Brain (tissue), 1 donor: ENCODE data around the gene RXFP4.

DNA sequence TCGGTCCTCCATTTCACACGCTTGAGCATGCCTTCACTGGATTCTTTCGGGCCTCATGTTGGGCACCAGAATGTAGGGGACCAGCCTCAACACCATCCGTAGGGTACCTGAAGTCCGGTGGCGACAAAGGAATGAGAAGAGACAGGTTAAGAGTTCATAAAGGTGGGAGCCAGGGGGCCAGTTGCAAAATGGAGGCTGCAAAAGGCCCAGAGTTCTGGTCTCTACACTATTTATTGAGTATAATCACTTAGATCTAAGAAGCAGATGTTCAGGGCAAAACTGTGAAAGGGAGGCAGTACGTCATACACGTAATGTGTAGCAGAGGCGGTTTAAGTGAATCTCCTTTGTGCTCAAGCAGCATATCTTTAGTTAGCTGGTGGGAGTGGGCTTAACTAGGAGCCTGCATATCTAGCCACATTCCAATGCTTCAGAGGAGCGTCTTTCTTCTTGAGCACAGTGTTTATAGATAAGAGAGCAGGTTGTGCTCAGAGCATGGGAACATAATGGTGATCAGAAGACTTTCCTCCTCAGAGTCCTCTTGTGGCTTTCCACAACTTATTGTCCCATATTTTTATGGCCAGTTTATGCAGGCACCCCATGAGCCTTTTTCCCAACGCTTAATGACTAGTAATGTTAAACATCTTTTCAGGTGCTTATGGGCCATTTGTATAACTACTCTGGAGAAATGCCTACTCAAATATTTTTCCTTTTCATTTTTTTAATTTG is 10.2 kb downstream of the DAP3 start:
- RRBS: no CpG with 5 or more reads among the region's 11 CpGs

GRCh38 chr1:155746008-155746464 is 57.1 kb downstream of the DAP3 start:
- RRBS: no CpG with 5 or more reads among the region's 28 CpGs

GRCh38 chr1:155893566-155894163 is 17.5 kb downstream of the RIT1 start:
- RRBS: no CpG with 5 or more reads among the region's 9 CpGs

DNA sequence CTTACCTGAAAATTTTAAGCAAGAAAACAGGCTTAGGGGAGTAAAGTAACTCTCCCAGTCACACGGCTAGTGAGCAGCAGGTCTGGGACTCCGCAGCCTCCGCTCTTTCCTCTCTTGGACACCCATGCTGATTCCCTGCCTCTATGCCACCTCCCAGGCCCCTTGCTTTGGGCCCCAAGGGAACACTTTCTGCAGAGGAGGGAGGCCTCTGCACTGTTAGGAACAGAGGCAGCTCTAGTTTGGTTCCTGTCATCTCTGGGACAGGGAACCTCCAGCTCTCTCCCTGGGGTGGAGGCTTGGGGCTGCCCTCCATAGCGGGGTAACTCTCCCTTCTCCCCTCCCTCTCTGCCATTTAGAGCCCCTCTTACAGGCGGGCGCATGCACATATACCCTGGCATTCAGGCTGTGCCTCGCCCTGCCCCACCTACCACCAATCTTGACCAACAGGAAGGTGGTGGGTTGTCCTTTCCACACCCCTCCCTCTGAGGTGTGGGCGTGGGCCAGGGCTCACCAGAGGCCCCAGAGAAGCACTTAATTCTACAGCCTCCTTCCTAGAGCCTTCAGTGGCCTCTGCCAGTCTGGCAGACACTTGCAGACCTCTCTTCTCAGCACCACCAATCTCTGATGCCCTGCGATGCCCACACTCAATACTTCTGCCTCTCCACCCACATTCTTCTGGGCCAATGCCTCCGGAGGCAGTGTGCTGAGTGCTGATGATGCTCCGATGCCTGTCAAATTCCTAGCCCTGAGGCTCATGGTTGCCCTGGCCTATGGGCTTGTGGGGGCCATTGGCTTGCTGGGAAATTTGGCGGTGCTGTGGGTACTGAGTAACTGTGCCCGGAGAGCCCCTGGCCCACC is at the start of gene RXFP4:
Gene RXFP4, plus strand, starts transcription at position 563 of the 858 bp plus-strand sequence.
- RRBS: no CpG with 5 or more reads among the region's 13 CpGs

DNA sequence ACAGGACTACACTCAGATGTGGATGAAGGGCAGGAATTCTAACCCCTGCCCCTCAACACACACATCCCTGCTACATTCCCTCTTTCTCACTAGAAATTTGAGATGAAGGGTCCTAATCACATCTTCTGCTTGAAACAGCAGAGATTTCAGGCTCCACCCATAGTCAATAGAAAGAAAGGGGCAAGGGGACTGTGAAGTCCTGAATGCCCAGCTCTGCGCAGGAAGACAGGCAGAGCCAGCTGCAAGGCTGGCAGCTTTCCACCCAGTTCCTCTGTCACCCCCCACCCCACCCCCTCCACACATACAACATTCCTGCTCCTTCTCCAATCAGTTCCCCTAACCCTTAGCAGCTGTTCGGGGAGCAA is 9.8 kb downstream of the ARHGEF2 start:
- RRBS: no CpG with 5 or more reads among the region's 2 CpGs

DNA sequence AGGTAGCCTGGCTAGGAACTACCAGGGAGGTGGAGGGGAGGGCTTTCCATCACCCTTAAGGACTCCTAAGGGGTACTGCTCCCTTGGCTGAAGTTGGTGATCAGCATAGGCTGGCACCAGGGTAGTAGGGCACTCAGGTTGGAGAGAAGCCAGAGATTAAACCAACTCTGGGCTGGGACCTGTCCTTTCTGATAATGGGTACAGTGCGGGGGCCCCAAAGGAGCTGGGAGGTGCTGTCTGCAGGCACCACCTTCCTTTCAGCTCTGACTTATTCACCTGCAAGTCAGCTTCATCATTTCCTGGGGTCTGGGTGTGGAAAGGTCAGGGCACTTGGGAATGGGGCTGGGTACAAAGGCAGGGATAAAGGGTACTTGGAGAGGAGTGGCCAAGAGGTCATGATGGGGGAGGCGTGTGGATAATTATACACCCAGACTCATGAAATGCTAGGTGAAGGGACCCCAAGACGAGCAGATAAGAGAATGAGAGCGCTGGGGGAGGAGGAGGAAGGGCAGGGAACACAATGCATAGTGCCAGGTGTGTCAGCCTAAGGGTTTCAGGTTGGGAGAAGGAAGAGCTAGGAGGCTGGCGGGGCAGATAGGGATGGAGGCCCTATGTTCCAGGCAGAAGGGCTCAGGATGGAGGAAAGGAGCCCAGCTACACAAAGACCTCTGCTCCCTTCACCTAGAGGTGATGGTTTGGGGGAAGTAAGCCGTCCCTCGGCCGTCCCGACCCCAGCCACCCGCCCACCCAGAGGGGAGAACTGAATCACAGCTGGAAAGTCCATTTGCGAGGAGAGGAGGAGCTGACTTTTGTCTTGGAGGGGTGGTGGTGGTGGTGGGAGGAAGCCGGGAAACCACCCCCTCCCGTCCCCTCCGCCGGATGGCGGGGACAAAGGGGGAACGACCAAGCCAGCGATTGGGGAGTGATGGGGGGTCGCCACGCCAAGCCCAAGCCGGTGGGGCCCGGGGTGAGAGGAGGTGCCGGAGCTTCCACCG is 1.0 kb downstream of the ARHGEF2 start:
- RRBS: 2% methylated on average over 8 of the region's 24 CpGs

DNA sequence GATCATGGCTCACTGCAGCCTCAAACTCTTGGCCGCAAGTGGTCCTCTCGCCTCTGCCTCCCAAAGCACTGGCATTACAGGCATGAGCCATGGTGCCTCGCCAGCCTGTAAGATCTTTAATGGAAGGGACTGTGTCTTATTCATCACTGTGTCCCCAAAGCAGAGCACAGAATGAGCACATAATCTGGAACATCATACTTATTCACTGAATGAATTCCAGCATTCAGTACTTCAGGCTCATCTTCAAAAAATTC is 9.6 kb downstream of the SSR2 start:
- RRBS: no CpG with 5 or more reads among the region's 3 CpGs

DNA sequence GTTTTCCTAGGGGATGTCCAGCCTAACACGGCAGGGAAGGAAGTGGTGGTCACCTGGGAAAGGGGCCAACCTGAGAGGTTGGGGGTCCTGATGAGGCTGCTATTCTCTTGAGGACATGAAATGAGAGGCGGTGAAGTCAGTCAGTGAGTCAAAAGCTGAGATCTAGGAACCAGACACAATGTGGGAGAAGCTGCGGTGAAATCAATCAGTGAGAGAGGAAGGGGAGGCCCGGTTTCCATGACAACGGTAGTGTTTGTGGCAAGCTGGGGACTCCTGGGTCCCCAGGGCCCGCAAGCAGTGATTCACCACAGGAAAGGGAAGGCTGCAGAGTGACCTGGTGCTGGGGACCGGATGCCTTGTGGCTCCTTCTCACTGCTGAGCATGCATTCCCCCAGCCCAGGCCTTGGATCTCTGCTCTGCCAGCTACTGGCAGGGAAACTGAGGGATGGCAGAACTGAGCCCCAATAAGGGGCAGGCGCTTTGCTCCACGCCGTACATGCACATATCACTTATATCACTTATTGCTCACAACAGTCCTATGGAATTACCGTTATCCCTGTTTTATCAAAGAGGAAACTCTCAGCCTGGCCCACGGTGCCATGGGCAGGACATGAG is 14.8 kb upstream of the MEX3A start:
- RRBS: 100% methylated on average over 1 of the region's 12 CpGs

DNA sequence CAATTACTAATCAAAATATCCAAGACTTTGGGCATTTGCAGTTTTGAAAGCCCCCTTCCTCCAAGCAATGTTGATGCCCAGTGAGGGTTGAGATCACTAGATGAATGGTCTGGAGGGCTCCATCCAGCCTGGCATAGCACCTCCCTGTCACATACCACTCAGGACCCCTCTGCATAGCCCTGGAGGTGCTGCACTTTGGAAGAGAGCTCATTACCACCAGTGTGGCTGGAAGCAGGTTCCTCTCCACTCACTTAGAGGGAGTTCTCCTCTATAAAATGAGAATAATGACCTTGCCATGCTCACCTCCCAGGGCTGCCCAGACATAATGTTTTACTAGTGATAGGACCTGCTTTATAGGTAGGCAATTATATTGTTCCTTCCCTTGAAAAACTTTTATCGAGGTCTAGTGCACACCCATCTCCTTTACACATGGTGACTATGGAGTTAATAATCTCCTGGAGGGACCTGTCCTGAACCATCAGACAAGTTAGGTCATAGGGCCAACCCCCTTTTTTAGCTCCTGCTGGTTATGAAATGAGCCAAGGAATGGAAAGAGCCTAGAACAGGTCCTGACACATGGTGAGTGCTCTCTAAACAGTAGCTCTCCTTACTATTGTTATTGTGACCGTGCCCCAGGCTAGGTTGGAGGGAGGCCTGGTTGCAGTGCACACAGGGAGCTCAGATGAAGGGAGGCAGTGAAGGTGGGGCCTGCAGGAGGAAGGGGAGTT is 14.4 kb upstream of the LMNA start:
- RRBS: no CpG with 5 or more reads among the region's 2 CpGs

DNA sequence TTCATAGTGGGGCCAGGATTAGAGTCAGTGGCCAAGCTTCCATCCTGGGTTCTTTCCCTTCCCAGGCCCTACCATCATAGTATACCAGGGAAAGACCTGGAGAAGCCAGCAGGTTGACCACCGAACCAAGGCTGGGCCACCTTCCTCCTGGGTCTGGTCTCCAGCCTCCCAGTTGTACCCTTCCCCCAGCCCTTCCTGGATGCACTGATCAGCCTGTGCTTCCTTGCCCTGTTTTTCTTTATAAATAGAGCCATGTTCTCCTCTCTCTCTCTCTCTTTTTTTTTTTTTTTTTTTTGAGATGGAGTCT is 18.0 kb downstream of the LMNA start:
- RRBS: no CpG with 5 or more reads among the region's 1 CpG

- RRBS: no CpG with 5 or more reads among the region's 20 CpGs
Measured at GRCh38 chr1:156134695-156135648, 18.4 kb upstream of the SEMA4A start.

DNA sequence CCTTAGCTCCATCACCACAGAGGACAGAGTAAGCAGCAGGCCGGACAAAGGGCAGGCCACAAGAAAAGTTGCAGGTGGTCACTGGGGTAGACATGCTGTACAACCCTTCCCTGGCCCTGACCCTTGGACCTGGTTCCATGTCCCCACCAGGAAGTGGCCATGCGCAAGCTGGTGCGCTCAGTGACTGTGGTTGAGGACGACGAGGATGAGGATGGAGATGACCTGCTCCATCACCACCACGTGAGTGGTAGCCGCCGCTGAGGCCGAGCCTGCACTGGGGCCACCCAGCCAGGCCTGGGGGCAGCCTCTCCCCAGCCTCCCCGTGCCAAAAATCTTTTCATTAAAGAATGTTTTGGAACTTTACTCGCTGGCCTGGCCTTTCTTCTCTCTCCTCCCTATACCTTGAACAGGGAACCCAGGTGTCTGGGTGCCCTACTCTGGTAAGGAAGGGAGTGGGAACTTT is 15.8 kb upstream of the SEMA4A start:
- RRBS: 73% methylated on average over 1 of the region's 11 CpGs

GRCh38 chr1:156146312-156147217 is 6.8 kb upstream of the SEMA4A start:
- RRBS: no CpG with 5 or more reads among the region's 14 CpGs

DNA sequence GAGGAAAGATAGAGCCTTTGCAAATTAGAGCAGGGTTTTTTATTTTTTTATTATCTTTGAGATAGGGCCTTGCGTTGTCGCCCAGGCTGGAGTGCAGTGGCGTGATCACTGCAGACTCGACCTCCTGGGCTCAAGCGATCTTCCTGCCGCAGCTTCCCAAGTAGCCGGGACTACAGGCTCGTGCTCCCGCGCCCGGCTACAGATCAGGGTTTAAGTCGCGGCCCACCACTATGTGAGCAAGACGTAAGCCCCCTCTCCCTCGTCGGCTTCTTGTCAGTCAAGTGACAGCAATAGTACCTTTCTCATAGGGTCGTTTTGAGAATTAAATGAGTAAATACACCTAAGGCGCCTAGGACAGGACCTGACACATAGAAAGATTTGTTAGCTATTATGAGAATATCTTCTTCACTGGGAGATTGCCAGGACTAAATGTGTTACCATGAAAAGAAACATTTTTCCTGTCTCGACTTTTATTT is 663 bp downstream of the PMF1 start:
- RRBS: no CpG with 5 or more reads among the region's 19 CpGs

GRCh38 chr1:156238791-156238990 is 3.3 kb upstream of the BGLAP start:
- RRBS: no CpG with 5 or more reads among the region's 4 CpGs

GRCh38 chr1:156245683-156246430 is 2.0 kb downstream of the PAQR6 start:
- RRBS: 12% methylated on average over 5 of the region's 59 CpGs

DNA sequence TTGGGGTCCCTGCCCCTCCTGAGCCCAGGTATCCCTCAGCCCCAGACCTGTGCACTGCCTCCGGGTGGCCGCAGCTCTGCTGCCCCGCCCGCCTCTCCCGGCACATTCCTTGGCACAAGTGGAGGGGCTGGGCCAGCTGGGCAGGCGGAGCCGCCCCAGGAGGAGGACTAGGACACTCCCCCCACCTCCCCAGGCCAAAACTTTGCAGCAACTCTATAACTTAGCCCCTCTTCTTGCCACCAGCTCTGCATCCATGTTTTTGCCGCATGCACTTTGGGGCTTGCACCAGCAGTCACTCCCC is 608 bp downstream of the PAQR6 start:
- RRBS: 10% methylated on average over 5 of the region's 8 CpGs

DNA sequence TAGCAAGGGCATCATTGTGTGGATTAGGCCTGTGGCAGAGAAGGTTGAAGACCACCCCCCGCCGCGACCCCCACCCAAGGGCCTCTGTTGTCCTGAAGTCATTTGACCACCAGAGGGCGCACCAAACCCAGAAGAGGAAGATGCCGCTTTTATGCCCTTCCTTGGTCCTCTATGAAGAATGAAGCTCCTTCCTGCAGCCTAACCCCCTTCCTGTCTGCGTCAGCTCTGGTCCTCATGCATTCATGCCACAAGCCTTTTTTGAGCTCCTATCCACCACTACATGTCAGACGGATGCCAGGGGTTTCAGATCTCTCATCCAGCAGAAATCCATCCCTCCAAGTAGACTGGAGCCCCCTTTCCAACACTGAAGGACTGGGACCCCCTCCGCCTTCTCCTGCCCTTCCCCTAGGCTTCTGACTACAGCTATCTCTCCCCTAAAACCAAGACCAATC is 16.7 kb downstream of the RHBG start:
- RRBS: no CpG with 5 or more reads among the region's 8 CpGs

- RRBS: no CpG with 5 or more reads among the region's 8 CpGs
Measured at GRCh38 chr1:156465296-156465942, 35.2 kb downstream of the MEF2D start.

DNA sequence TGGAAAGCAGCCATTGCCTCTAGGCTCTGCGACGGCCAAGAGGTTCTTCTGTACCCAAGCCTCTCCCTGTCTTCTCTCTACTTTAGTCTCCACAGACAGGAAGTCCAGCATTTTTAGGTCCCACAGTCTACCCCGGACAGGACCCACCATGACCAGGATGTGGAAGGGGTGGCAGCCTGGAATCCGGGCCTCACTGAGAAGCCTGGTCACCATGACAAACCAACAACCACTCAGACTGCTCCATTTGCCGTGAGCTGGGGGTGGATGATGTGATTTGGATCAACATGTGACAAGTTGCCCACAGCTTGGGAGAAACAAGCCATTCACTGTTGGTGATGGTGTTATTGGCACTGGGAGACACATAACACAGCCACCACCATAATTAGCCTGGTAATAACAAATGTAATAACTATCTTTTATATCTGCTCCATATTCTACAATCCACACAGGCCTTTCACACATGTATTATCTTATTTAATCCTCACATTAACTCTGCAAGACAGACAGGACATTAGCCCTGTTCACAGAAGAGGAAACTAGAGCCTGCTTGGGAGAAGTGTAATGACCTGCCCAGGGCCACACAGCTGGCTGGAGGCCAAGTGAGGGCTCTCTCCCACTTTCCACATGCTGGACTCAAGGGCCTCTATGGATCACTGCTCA is 23.0 kb downstream of the MEF2D start:
- RRBS: 14% methylated on average over 2 of the region's 5 CpGs